Mucosa of descending colon (tissue), 1 donor: ENCODE measurements around a stretch of chr9.

GRCh38 chr9:94979826-94980634 lies 253.5 kb downstream of the AOPEP start:
- PRO-cap: no peak

GRCh38 chr9:94984823-94985630 lies 258.5 kb downstream of the AOPEP start:
- PRO-cap: no peak

DNA sequence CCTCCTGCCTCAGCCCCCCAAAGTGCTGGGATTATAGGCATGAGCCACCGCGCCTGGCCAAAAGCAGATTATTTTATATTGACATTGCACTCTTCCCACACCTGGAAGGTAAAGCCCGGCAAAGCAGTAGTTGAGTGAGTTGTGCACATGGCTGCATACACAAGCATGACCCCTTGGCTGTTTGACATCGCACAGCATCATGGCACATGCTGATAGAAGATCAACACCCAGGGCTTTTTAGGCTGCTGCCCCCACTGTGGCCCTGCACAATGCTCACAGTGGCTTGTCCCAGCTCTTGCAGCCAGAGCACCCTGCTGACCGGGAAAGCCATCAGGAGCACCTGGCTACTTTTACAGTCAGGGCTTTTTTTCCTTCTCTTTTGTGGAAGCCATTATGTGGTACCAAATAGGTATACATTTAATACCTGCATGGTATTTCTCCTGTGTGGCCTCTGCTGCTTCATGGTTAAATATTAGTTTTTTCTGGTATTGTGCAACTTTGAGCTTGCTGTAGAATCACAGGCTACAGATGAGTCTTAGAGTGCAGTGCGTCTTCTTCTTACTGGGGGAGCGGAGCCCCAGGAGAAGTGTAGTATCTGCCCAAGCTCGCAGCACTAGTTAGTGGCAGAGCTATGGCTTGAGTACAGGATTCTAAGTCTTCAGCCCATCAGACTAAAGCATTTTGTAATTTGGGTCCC lies 264.5 kb downstream of the AOPEP start:
- PRO-cap: no peak

GRCh38 chr9:94991982-94992452 lies 265.5 kb downstream of the AOPEP start:
- PRO-cap: no peak

DNA sequence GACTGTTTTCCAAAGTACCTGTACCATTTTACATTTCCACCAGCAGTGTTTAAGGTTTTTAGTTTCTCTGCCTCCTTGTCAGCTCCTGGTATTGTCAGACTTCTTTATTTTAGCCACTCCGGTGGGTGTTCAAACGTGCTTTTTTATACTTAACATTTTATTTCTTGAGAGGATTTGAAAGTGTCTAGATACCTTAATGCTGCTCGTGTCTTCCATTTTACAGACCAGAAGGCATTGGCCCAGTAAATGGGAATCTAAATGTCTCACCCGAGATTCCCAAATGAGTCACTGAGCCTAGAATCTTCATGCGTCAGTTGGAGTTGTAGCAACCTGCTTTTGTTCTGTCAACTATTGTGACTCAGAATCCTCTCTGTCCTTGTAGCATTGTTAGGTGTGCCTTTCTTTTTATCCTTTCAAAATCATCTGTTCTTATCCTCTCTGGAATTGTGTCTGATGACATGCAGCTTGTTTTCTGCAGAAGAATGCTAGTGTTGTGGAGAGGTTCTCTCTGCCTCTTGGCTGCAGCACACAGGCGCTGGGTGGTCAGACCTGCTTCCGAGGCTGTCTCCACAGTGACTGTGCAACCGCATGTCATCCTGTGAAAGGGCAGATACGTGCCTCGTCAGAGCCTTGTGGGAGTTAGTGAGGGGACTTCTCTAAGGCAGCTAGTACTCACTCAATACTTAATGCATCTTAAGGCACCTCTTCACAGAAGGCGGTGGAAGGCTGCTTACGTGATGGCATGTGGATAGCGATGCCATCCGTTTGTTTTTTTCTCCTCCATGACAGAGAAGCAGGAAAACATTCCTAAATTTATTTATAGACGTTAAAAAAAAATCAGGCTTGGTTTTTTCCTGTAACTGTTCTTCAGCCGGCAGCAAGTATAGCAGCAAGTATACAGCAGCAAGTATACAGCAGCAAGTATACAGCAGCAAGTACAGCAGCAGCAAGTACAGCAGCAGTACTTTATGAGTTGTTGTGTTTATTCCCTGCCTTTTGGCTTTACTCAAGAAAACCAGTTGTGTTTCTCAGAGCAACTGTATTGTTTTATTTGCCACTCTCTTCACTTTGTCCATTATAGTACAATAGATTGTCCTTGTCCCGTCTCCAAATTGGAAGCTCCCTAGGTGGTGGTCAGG lies 292.1 kb downstream of the AOPEP start:
- PRO-cap: no peak

GRCh38 chr9:95058320-95059028 lies 259.0 kb downstream of the FANCC start:
- PRO-cap: no peak

DNA sequence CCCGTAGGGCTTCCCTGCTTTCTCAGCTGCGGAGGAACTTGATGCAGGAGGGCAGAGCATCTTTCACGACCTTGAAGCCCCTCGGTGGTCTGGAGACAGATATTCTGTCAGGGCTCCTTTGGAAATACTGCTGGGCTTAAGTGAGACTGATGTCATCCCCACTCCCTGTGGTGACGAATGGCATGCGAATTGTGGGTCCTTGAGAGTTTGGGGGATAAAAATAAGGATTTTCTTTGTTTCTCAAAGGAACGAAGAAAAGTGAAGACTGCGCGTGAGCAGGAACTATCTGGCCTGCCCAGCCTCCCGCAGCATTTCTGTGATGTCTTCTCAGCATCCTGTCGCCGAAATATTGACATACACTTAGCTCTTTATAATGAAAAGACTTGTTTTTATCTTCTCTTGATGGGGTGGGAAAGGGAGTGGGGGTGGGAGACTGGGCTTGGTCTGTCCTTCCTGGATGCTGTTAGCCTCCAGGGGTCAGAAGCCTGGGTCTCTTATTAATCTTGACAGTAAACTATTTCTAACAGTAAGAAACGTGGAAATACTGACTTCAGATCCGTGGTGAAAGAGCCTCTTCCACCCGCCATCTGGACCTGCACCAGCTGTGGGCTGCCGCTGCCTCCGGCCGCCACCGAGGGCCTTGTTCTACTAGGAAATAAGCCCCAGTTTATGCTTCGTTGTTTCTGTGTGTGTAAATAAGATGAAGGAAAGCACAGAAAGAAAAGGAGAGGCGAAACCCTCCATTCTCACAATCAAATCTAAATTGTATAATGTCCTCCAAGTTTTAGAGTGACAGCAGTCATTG lies 239.7 kb downstream of the FANCC start:
- PRO-cap: no peak

DNA sequence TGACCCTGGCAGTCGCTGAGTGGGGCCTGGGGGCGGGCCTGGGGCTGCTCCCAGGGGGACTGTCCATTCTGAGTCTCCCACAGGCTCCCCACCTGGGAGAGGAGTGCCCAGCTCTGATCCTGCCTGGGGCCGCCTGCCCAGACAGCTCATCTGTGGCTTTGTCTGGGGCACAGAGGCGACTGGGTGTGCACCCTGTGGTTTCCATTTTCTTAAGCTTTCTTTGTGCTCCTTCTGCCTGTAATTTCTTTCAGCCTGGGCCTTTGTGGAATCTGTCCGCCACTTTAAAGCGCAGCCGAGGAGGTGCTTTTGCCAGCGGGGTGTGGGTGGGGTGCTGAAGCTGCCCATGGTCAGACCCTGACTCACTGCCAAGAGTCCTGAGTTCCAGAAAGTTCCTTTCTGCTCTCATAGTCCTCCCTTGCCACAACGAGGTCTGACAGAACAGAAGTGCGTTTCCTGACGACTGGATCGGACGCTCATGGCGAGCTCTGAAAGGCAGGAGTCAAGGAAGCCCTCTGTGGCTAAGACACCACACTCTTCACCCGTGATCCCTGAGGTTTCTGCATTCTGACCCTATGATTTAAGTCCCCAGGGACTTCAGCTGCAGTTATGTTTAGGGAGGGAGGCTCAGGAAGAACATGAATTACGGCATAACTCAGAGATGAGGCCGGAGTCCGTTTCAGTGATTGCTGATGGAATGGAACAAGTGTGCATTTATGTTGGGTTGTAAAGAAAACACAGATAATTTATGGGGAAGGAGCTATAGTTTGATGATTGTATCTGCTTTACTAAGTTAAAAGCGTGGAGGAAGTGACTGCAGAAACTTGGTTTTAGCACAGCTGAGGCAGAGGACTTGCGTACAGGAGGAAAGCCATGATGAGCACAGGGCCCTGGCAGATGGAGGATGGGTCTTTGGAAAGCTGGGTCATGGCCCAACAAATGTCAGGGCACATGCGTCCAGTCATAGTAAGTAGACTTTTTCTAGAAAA lies 224.9 kb downstream of the FANCC start:
- PRO-cap: unidirectional peak, plus-strand start at position 441 of the sequence

- PRO-cap: no peak
Measured at GRCh38 chr9:95144129-95144864, 173.2 kb downstream of the FANCC start.

- PRO-cap: no peak
Measured at GRCh38 chr9:95168147-95168500, 149.4 kb downstream of the FANCC start.

DNA sequence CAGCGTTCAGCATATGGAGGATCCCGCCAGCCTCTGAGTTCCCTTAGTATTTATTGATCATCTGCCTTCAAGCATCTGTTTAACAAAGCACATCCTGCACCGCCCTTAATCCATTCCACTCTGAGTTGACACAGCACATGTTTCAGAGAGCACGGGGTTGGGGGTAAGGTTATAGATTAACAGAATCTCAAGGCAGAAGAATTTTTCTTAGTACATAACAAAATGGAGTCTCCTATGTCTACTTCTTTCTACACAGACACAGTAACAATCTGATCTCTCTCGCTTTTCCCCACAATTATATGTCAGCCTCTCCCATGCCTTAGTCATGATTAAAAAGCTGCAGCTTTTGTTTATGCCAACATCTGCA lies 47.6 kb downstream of the FANCC start:
- PRO-cap: no peak

DNA sequence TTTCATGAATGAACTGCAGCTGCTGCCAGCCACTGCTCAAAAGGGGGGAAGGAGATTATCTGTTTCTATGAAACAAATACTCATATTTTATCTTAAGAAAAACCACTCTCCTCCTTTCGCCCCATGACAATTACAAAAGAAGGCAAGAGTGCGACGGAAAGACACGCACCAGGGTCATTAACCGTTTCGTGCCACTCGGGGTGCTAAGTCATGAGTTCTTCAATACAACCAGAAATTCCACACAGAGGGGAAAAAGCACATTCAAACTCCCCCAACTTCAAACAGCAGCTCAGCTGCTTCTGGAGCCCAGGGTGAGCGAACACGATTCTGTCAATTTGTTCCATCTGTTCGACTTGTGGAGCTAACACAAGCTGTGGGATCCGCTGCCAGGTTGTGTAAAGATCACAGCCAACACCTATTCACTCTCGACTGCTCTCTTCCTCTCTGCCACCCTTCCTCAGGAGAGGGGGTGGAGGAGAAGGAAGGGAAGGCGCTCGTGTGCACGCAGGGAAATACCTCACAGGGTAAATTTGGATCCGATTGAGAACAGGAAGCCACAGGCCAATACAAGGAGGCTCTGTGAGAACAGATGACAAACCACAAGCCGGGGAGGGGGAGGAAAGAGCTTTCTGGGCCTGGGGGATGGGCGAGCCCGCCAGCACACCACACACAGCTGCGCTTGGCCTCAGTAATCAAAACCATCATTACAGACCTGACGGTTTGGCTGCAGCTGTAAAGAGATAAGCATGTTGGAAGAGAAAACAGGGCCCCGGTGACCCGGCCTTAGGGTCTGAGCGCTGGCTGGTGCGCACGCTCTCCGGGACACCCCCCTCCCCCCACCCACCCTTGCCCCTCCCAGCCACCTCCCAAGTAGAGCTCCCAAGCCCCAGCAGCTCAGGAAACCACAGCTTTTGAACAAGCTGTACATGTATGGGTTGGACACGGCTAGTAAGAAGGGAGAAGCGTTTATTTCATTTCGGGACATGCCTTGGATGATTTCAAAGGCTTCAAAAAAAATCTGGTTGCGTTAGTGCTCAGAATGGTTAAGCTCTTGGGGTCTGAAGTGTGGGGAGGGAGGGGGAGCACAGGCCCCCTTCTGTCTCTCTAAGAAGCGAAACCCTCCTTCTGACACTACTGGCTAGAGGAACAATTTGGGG lies 46.5 kb downstream of the PTCH1 start:
- PRO-cap: no peak

DNA sequence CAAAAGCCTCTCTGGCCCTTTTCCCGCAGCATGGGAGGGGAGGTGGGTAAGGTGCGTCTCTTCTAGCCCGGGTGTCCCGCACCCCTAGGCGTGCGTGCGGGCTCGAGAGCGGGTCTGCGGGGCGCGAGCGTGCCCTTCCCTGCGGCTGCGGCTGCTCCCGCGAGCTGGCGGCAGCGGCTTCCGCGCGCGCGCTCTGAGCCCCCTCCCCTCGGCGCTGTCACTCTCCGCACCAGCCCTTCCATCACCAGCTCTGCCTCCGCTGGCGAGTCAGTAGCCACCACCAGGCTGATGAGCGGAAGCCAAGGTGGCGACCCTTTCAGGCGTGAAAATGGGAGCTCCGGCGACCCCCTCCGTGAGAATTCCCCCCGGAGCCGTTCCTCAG lies 6.7 kb upstream of the PTCH1 start:
- PRO-cap: no peak

GRCh38 chr9:95666744-95667293 lies 157.8 kb upstream of the PTCH1 start:
- PRO-cap: no peak

DNA sequence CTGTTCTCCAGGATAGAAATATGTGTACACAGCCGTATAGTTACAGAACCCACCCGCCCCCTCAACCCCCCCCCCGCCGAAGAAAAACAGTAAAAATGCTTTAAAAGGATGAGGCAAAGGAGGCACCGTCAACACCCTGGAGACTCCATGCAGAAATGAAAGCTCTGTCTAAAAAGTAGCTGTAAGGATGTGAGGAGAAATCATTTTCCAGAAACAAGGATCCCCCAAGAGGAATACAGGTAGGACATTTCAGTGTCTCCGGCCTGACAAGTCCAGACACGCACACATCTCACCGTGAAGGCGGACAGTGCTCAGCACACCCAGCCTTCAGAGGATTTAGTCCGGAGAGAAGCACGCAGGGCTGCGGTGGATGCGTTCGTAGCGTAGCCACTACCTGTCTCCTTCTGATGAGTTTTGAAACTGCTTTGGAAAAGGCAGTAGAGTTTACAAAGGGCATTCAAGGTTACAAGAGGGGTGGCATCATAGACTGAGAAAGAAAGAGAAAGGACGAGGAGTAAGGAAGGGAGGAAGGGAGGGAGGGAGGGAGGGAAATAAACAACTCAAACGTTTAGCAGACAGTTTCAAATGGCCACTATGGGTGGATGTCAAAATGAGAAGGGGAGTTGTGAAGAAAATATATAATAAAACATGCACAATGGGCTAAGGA lies 110.6 kb upstream of the ERCC6L2 start:
- PRO-cap: no peak

GRCh38 chr9:95772307-95773352 lies 102.9 kb upstream of the ERCC6L2 start:
- PRO-cap: bidirectional peak, plus-strand start at chr9:95772561, minus-strand start at chr9:95772447

GRCh38 chr9:95916134-95916495 lies 40.6 kb downstream of the ERCC6L2 start:
- PRO-cap: no peak

DNA sequence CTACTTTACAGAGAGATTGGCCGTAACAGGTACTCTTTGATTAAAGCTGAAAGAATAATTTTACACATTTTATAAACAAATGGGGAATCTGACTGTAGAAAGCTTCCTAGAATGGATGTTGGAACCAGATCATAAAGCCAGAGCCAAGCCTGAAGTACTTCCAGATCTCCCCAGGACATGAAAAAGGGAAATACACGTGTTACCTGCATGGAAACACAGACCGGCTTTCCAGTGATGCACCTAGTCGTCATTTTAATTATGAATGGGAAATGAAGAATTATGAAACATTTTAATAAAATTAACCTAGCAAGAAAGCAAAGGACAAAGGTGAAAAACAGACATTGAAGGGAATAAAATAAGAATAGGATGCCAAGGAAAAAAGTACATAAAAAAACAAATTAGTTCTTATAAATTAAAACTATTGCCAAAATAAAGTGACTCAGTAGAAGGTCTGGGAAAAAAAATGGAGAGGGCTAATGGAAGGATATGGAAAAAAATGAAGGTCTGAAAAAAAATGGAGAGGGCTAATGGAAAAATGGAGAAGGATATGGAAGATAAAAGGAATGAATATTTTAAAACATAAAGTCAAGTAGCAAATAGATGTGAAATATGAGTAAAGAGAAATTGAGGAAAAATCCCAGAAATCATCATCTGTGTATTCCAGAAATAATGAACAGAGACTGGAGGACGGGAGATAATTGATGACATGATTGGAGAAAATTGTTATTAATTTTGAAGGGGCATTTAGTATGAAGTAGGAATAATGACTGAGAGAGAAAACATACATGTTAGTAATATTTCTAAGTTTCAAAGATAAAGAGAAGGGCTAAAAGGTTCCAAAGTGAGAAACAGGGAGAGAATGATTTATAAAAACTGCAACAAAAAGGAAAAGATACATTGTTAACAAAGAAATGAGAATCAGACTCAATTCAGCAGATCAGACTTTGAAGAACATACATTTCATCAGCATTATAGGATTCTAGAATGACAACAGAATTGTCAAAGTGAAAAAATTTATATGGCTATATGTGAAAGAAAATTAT lies 66.9 kb downstream of the ERCC6L2 start:
- PRO-cap: no peak

DNA sequence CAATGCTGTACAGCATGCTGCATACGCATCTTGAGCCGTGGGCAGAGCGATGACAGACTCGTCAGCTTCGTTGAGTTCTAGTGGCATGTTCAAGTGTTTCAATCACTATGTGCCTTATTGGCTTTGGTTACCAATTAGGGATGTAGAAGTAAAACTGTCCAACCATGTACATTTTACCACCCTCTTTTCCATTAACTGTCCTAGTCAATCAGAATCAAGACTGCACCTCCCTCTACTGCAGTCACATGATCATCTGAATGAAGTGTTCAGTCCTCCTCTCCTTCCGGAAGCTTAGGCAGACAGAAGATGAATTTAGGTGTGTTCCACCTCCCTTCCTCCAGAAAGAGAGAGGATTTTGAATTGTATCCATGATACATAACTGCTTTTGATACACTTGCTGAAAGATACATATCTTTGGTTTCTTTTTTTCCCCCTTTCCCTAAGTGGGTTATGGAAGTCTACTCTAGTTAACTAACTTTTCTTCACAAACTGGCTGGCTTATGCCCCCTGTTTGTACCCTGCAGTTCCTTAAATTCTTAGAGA lies 133.7 kb downstream of the ERCC6L2 start:
- PRO-cap: no peak

DNA sequence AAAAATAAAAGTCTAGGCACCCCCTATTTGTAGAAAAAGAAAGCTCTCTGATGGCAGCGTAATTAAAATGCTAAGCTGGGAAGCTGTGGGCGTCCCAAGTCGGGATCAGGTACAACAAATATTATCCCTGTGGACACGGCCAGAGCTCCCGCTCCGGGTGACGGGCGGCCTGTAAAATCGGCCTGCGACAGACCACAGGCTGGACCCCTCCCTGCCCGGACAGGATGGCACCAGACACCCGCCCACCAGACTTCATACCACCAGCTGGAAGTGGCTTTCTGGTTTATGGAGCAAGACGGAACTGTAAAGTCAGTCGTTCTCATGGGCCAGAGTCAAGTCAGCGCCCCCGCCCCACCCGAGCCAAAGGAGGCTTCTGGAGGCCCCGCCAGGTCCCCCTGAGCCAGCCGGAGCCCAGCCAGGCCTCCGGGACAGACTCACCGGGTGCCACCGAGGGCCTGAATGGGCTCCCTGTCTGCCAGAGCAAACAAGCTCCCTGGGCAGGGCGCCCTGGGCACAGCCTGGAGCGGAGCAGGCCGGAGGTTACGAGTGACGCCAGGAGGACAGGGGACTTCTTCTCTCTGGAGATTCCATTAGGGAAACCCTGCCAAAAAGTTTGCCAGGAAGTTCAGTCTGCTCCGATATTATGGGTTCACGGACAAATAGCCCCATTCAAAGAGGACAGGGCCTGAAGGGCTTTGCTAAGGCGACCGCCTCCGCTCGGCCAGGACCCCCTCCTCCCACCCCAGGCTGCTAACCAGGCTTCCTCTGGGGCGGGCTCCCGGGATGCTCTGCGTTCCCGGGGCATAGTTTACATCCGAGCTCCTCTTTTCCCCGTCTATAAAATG lies 173.7 kb downstream of the ERCC6L2 start:
- PRO-cap: no peak